ENCODE measurements around the gene AKIRIN2.

- RRBS, result no CpG with 5 or more reads among the region's 4 CpGs
These were observed 59.8 kb upstream of the NT5E start for GRCh38 chr6:85389913-85390642.

GRCh38 chr6:85404690-85405149 lies 45.2 kb upstream of the NT5E start:
- RRBS, result no CpG with 5 or more reads among the region's 9 CpGs

DNA sequence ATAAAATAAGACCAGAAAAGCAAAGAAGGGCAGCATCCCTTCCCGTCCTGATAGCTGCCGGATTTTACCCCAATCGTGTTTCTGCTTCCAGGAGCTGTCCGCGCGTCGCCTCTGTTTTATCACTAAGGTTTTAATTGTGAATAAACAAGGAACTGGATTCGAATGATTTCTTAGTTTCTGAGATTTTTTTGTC lies 708 bp upstream of the NT5E start:
- RRBS, result no CpG with 5 or more reads among the region's 8 CpGs

DNA sequence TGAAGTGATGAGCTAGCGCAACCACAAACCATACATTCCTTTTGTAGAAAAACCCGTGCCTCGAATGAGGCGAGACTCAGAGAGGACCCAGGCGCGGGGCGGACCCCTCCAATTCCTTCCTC lies 368 bp upstream of the NT5E start:
- RRBS, result no CpG with 5 or more reads among the region's 7 CpGs

GRCh38 chr6:85461012-85461687 lies 11.3 kb downstream of the NT5E start:
- RRBS, result no CpG with 5 or more reads among the region's 2 CpGs

DNA sequence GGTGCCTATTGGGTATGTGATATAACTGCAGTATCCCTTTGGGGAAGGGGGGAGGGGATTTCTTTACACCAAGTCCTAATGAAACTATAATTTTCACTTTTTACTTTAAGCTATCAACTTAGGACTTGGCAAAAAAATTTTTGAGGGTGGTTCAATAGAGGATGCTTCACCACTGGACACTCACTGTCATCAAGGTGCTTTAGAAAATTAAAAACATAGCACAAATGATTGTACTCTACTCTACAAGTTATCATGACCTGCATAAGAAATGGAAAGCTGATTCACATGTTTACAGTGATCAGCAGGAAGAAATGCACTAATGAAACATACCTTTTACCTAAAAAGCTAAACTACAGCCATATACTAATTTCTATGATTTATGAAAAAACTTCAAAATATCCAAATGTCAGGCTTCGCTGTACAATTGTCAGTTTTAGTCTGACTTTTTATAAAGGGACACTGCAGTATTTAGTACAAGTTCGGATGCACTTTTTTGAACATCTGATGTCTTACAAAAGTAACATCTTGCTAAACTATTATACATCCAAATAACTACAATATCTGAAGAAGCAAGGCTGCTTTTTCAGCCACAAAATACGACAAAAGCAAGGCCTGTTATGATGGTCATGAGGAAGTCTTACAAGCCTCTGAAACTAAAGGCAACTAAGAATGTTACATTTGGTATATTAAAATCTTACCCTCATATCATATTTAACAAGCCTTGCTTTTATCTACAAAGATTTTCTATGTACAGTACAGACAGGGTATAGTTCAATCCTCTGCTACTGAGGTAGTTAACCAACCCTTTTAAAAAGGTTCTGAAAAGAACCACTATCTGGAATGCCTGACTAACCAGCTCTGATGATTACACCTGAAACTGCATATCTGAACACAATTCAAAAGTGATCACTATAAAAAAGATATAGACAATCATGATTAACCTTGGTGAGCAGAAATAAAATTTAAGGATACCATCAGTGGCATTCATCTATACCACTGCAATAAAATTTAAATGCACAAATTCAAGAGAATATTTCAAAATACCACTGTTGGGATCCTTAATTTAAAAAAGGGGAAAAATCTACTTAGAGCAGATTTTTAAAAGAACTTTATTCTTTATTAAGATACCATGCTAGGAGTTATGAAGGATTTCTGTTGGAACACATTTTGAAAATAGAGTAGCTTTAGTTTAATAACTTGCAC lies 18.2 kb upstream of the SNX14 start:
- RRBS, result no CpG with 5 or more reads among the region's 3 CpGs

GRCh38 chr6:85865654-85866907 lies 223.4 kb upstream of the SYNCRIP start:
- RRBS, result no CpG with 5 or more reads among the region's 13 CpGs

GRCh38 chr6:86005015-86005214 lies 362.2 kb upstream of the SYNCRIP start:
- RRBS, result no CpG with 5 or more reads among the region's 4 CpGs

DNA sequence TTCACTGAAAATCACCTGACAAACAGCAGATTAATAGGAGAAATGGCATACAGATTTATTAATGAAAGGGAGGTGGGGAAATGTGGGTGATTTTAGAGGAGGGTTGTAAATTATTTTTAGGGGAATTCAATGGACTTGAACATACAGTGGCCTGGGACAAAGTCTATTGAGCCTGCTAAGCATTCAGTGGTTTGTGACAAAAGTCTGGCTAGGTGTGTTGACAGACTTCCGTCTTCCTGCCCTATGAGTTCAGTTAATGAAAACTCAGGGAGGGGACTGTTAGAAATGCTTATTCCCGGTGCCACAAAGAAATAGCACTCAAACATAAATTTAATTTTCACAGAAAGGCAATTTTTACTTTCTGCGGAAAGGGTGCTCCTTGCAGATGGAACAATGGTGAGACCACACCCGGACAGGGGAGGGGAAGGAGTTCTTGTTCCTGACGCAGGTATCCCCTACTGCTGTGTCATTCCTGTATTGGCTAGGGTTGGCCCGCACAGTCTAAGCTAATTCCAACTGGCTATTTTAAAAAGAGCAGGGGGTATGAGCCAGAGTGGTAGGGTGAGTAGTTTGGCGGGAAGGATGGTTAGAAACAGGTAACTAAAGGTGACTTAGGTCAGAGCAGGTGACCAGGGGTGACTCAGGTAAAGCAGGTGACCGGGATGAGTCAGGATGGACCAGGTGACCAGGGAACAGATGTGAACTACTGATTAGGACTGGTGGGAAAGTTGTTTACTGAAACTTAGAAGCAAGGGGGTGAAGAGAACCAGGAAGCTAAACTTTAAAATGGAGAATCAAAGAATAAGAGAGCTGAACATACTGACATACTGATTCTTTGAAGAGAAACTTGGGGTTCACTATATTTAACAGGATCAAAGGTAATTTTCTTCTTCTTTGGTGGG lies 57.9 kb downstream of the ZNF292 start:
- RRBS, result 100% methylated on average over 1 of the region's 8 CpGs

DNA sequence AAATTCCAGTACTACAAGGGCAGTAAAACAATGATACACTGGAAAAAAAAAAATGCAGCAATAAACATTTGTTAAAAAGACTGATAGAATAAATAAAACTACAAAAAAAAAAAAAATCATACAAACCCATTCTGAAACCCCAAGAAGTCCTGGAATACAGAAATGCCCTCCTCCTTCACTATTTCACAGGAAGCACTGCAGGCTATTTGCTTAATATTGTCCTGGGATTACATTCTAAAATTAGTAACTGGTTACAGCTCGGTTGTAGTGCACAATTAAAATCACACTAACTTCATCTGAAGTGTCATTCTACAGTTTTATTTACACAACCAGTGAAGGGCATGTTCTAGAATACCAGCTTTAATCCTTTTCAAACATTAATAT lies 27.1 kb downstream of the AKIRIN2 start:
- RRBS, result no CpG with 5 or more reads among the region's 1 CpG

GRCh38 chr6:87698368-87699111 lies 3.5 kb downstream of the AKIRIN2 start:
- RRBS, result no CpG with 5 or more reads among the region's 3 CpGs

DNA sequence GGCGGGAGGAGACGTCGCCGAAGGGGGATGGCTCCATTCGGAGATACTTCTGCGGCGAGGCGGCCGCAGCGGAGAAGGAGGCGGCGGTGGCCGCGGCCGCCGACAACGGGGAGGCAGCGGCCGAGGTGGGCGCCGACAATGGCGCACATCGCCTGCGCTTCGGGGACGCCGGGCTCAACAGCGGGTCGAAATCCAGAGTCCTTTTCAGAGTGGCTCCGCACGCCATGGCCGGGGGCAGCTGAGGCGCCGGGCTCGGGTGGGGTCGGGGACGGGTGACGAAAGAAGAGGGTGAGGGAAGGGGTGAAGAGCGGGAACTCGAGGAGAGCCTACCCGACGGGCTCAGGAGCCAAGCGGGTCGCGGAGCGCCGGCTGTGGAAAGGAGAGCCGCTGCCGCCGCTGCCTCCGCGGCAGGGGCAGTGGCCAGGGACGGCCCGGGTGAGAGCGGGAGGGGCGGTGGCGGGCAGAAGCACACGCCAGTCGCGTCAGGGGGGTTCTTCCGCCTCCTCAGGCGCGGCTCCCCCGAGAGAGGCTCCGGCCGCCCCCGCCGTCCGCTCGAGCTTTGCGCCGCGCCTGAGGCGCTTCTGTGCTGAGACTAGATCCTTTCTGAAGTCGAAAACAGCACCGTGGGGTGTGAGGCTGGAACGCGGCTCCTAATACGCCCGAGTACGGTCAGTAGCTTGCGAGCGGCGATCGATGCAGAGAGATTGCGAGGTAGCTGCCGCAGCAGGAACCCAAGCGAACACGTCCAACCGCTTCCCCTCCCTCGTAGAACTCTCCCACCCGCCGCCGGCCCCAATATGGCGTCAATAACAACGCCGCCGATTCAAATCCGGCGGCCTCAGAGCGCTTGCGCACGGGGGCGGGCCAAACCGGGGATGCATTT lies at the start of gene AKIRIN2:
Gene AKIRIN2 (minus strand): TSS at position 775 of the 883 bp plus-strand sequence.
- RRBS, result 3% methylated on average over 28 of the region's 105 CpGs

- RRBS, result no CpG with 5 or more reads among the region's 3 CpGs
These were observed 124.8 kb upstream of the SPACA1 start for GRCh38 chr6:87922573-87923572.

- RRBS, result no CpG with 5 or more reads among the region's 3 CpGs
These were observed 11.6 kb upstream of the CNR1 start for GRCh38 chr6:88177797-88178140.

GRCh38 chr6:88491515-88491917 lies 325.4 kb upstream of the CNR1 start:
- RRBS, result no CpG with 5 or more reads among the region's 3 CpGs

DNA sequence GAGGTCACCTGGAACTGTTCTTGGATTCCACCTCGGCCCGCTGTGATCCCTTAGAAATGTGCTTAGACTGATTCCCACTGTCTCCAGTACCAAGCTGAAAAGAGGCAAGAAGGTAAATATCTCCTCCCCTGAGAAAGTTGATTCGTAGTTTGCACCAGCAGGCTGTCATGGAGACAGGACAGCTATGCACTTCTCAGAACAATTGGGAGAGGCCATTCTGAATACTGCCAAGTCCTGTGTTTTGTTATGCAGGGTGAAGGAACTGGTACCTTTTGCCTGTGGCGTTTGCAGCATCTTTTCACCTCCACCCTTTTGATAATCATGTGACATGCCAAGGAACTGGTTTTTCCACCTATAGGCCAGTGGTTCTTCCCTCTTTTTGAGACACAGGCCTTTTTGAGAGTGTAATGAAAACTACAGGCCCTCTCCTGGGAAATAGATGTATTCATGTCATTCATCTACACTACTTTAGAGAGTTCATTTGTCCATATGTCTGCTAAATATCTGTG lies 58.3 kb upstream of the RNGTT start:
- RRBS, result no CpG with 5 or more reads among the region's 4 CpGs

- RRBS, result no CpG with 5 or more reads among the region's 2 CpGs
These were observed 3.1 kb downstream of the PNRC1 start for GRCh38 chr6:89083710-89083983.

- RRBS, result no CpG with 5 or more reads among the region's 5 CpGs
These were observed 14.8 kb downstream of the PM20D2 start for GRCh38 chr6:89160370-89161248.

GRCh38 chr6:89297776-89298153 lies 17.3 kb downstream of the GABRR2 start:
- RRBS, result no CpG with 5 or more reads among the region's 11 CpGs

All from AG09309 (cell line).